ENCODE measurements around the genes TIMP4 and RAF1.

GRCh38 chr3:11184189-11184779, 30.0 kb downstream of the HRH1 start:
- RRBS: no CpG with 5 or more reads among the region's 19 CpGs

DNA sequence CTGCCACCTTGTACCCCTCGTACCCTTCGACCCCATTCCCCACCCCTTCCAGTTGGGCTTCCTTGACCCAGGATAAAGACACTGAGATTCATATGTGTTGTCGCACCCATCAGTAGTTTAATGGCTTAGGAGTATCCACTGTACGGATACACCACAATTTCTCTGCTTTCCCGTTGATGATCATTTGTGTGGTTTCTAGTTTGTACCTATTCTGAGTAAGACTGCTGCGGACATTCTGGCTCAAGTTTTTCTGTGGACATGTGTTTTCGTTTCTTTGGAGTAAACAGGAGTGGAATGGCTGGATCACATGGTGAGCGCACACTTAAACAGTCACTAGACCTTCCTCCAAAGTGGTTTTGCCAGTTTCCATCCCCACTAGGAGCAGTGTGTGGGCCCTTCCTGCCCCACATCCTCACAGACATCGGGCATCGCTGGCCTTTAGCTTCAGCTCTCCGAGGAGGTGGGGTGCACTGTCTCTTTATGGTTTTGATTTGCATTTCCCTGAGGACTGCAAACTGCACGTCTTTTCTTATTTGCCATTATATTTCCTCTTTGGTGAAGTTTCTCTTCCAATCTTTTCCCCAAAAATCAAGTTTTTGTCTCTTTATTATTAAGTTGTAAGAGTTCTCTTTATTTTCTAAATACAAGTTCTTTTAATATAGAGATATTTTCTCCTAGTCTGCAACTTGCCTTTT, 94.1 kb downstream of the VGLL4 start:
- RRBS: no CpG with 5 or more reads among the region's 12 CpGs

DNA sequence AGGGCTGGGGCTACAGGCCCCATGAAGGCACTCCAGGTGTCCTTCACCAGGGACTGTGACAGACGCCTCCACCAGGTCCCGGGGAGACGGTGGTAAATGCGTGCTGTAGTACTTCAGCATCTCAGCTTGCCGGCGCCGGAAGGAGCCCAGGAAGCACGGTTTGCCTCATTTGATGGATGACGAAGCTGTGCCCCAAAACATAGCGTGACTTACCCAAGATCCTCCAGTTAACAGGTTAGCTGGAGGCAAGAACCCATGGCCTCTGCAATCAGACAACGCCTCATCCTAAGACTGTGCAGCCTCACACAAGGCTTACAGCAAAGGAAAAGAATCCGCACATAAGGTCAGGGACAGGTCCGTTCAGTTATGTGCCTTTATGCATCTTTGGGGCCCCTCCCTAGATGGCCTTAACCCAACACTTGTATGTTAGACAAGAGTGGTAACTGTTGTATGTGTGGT, 39.6 kb downstream of the VGLL4 start:
- RRBS: 26% methylated on average over 3 of the region's 13 CpGs

- RRBS: no CpG with 5 or more reads among the region's 16 CpGs
Observed at GRCh38 chr3:11637989-11638905, 5.5 kb downstream of the VGLL4 start.

DNA sequence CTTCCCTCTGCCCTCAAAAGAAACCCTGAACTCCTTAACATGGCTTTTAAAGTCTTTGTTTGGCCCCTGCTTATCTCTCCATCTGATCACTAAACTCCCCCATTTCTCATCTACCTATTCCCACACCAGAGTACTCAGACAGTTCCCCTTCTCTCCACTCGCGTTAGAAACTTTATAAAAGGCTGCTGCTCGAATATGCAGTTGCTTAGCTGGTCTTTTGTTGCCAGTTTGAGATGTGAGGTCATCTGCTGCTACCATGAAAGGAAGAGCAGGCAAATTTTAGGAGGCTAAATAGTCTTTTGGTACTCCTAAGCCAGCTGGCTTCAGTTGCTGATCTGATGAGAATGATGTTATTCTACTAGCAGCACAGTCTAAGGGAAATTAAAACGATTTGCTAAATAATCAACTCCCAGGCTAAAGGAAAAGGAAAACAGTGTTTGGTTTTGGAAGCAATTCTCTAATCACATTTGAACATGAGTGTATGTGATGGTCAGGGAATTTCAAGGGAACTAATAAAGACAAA, 51.0 kb downstream of the TAMM41 start:
- RRBS: no CpG with 5 or more reads among the region's 4 CpGs

DNA sequence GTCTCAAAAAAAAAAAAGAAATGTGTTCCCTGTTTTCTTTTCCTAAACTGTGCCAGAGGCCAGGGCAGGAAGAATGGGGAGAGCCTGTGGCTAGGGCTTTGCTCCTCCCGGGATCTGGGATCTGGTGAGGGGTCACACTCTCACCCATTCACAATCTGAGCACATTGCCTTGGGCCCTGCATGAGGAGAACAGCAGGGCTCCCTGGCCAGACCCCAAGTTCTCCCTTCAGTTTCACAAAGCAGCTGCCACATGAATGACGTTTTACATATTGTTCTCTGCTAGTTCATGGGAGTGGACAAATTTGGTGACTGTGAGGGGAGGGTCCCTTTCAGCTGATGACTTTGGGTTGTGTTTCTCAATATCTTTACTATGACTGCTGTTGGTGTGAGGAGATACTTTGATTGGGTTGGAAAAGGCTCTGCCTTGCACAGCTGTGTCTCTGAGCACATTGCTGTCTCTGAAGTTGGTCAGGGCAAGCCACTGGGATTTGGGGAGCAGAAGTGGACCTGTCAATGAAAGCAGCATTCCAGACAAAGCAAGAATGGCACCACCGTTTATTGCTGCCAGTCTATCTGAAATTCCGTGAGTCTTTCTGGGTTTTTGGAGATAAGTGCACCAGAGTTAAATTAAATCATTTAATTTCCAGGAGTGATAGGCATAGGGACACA, 10.5 kb downstream of the TIMP4 start:
- RRBS: no CpG with 5 or more reads among the region's 4 CpGs

GRCh38 chr3:12158080-12159176, at the start of gene TIMP4:
Gene TIMP4 (minus strand): TSS chr3:12158912.
- RRBS: 71% methylated on average over 2 of the region's 41 CpGs

GRCh38 chr3:12287323-12288449, 1.2 kb upstream of the PPARG start:
- RRBS: 3% methylated on average over 61 of the region's 121 CpGs

GRCh38 chr3:12316357-12316659, 27.4 kb downstream of the PPARG start:
- RRBS: no CpG with 5 or more reads among the region's 3 CpGs

DNA sequence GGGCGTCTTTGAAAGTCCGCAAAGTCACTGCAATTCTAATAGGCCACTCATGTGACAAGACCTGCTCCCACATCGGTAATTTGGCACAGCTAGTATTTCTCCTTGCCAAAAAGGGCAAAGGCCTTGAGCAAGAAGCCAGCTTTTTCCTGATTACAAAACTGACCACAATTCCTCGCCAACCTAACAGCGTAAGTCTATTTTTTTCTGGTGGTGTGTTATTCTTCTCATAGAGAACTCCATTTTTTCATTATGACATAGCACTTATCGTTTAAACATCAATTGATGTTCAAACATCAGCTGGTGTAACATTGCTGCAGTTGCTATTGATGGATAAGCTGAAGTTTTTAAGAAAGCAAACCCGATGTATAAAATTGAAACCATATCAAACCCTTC, 61.6 kb downstream of the PPARG start:
- RRBS: no CpG with 5 or more reads among the region's 7 CpGs

GRCh38 chr3:12397917-12398692, 86.2 kb upstream of the TSEN2 start:
- RRBS: no CpG with 5 or more reads among the region's 4 CpGs

GRCh38 chr3:12405734-12406425, 78.4 kb upstream of the TSEN2 start:
- RRBS: no CpG with 5 or more reads among the region's 14 CpGs

DNA sequence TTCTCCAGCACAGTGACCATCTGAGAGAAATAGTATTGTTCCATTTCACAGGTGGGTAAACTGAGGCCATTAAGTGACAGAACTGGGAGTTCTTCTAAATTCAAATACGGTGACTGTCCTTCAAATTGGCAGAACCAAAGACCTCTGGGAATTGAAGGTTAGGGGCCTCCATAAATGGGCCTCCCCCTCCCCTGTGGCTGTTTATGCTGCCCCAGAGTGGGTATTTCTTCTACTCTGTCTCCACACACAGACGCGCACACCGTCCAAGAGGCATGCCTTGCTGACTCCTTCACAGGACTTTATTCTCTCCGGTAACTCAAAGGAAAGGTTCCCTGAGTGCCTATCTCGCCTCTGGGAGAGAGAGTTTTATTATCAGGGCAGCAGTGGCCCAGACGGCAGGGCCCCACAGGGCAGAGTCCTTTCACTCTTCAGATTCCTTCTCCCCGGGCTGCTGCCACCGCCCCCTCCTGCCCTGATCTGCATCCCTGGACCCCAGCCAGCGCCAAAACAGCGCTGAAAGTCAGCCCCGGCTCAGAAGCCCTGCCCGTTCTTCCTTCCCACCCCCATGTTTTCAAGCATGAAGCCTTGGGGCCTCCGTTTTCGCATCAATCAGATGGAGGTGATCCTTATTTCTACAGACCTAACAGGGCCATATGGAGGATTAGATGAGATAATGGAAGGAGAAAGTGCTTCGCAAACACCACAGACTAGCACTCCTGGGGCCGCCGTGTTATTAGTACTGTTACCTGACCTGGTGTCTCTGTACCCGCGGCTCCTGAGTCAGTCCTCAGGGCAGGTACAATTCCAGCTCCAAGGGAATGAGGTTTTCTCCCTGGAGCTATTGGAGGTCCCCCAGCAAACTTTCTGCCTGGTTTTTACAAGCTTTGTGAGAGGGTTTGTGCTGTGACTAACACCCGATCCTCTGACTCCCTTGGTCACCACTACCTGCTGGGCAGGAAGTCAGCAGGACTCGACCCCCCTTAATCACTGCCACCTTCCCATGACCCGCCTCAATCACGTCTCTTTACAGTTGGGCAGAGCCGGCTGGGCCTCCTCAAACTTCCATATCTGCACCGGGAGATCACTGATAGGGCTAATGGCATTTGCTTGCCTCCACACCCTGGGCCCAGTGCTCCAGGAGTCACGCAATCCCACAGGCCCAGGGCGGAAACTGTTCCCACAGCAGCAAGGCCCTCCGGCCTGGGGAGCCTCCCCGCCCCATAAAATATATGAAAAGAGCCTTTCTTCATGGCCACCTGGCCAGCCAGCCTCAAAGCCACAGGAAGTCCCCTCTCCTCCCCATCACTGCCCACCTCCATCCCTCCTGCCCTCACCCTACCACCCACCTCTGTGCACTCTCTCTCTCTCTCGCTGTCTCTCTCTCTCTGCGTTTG, 39.5 kb upstream of the TSEN2 start:
- RRBS: 35% methylated on average over 9 of the region's 32 CpGs

GRCh38 chr3:12663309-12664408, at the start of gene RAF1:
Gene RAF1 (minus strand): TSS chr3:12664117.
- RRBS: 2% methylated on average over 29 of the region's 97 CpGs

- RRBS: 7% methylated on average over 2 of the region's 4 CpGs
Observed at GRCh38 chr3:12664661-12664790, 609 bp upstream of the RAF1 start.

DNA sequence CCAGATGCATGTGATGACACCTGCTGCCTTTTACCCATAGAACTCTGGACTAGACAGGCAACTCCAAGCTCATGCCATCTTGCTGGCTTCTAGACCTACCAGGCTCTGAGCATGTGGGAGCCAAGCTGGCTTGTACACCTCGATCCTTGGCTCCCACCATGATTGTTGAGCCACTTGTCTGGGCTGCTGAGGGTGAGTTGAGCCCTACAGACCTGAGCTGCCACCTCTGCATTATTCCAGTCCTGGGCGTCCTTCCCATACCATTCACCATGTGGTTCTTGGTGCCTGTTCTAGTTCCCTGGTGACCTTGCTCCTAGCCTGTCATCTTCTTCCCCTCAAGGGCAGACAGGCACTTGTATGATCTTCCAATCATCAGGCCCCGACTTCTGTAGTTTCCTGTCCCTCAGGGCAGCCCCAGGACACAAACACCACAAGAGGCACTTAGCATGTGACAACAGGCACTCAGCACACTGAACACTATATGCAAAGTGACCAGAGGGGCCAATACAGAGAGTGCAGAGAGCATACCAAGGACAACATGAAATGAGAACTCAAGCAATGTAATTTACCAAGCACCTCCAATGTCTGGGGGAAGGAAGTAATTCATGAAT, 18.0 kb downstream of the TMEM40 start:
- RRBS: no CpG with 5 or more reads among the region's 3 CpGs

DNA sequence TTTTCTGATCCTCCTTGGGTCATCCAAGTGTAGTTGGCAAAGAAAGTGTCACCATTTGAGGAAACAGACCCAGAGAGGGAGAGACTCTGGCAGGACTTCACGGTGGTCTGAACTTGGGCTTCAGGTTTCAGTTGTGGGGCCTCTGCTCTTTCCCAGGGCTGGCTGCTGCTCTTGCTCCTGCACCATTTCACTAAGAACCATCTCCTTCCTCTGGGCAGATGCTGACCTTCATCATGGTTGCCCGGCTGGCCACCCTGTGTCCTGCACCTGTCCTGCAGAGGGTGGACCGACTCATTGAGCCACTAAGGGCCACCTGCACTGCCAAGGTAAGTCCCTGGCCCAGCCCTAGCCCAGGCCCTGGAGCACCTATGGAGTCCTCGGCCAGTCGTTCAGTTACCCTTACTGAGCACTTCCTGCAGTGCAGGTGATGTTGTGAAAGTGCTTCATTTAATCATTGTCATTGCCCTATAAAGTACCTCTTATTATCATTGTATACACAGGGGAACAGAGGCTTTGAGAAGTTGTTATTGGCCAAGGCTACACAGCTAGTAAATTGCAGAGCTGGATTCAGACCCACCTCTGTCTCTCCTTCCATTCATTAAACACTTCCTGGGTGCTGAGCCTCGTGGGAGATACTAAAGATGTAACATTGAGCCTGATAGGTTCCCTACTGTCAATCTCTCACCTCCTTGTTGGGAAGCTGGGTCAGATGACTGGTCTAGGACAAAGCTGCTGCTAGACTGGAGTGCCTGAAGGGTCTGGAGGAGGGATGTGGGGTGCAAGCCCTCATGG, 9.9 kb downstream of the RPL32 start:
- RRBS: no CpG with 5 or more reads among the region's 6 CpGs

- RRBS: no CpG with 5 or more reads among the region's 2 CpGs
Observed at GRCh38 chr3:12834316-12834510, 7.2 kb downstream of the RPL32 start.

GRCh38 chr3:12839238-12840281, 1.8 kb downstream of the RPL32 start:
- RRBS: no CpG with 5 or more reads among the region's 18 CpGs

DNA sequence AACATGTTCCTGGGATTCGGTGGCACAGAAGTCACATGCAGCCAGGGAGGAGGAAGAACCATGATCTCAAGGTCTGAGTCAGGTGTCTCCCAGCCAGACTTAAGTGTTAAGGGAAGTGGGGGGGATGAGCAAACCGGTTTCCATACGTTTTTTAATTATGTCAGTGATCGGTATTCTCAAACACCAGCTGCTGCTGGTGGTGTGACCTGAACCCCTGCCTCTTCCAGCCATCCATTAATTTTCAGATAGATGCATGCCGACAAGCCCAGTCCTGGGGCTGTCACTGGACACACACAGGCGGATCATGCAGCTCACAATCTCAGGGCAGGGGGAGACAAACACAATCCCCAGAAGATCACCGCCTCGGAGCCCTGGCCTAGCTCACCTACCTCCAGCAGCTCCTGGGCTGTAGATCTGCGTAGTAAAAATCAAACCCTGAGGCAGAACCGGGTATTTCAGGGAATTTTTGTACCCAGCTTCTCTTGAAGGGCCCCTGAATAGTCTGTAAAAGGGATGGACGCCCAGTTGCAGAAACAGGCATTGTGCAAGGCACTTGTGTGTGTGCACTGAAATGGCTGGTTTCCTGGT, 54.7 kb upstream of the RPL32 start:
- RRBS: no CpG with 5 or more reads among the region's 11 CpGs